Amniotic epithelial cell (primary cell): ENCODE results near the genes NAPB and CST5.

- RRBS = no CpG with 5 or more reads among the region's 9 CpGs
Measured at GRCh38 chr20:23083332-23083973, 2.7 kb downstream of the CD93 start.

DNA sequence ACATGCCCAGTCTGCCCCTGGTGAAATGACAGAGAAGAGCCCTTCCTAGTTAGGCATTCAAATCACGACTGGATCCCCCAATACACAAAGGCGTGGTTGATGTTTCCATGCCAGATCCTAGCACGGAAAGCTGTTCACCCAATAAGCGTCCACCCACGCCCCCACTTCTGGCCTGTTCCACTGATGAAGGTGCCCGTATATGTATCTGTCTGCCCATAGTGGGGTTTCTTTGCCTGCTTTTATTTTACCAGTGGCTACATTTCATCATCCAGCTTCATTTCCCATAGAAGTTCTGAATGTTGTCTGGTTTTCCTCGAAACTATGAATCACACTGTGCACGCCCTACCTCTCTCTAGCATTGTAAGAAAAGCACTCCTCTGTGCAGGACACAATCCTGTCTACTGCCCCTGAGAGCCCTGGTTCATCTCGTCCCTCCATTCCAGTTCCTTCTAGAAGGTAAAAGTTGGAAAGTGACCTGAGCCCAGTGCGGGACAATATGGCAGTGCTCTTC, 8.8 kb upstream of the CD93 start:
- RRBS = no CpG with 5 or more reads among the region's 10 CpGs

DNA sequence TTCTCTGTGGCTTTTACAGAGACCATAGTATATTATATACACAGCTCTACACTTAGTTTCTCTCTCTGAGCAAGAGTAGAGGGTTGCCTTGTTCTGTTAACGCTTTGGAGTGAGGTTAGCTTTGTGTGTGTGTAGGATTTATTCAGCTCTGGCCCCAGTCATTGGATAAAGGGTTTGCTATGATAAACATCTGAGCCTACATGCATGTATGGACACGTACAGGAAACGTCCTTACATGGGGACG, 53.3 kb upstream of the CD93 start:
- RRBS = no CpG with 5 or more reads among the region's 4 CpGs

DNA sequence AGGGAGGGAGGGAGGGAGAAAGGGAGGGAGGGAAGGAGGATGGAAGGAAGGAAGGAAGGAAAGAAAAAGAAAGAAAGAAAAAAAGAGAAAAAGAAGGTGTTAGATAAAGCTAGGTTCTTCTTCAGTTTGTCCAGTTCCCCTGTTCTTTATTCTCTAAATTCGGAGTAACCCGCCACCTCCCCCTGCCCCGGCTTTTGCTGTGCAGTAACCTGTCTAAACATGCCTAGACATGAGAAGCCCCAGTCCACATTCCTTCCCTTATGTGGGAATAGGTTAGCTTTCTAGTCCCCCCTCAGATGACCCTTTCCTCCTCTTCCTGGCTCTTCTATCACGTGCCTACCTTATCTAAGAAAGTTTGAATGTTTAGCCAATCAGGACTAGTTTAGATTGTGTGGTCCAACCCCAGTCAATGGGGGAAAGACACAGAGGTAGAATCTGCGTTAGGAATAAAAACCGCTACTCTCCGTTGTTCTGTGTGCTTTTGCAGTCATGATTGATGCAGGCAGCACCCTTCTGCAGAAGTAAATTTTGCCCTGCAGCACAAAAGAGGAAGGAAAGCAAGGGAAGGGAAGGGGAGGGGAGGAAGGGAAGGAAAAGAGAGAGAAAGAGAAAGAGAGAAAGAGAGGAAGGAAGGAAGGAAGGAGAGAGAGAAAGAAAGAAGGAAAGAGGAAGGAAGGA, 69.0 kb upstream of the CD93 start:
- RRBS = no CpG with 5 or more reads among the region's 7 CpGs

GRCh38 chr20:23350990-23351922, 665 bp downstream of the NXT1 start:
- RRBS = 0% methylated on average over 5 of the region's 58 CpGs

DNA sequence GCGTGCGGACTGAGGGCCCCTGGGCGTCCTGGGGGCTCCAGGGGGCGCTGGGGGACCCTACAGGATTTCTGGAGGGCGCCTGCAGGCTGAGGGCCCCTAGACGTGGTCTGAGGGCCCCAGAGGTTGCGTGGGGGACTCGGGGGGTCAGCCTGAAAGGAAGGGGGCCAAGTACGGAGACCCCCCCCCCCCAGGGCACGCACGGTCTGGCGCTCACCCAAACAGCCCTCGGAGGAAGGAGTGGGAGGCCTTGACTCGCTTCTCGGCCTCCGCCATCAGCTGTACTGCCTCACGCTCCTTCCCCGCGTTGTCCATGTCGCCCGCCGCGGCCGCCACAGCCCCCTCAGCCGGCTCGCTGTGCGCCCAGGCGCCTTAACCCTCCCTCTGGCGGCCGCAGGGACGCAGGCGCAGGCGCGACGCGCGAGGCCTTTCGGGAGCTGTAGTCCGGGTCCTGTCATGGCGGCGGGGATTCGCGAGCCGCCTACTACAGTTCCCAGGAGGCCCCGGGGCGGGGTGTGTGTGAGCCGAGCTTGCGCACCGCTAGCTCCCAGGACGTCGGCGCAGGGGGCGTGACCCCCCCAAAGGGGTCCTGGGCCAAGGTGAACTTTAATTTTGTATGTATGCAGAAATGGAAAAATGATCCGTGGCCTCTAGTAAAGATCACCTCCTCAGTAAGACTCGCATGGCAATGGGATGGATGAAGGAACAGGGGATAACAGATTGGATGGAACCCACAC, at the start of gene NAPB:
TSS of gene NAPB (minus strand) at position 398 of the 734 bp plus-strand sequence.
- RRBS = 1% methylated on average over 13 of the region's 55 CpGs

DNA sequence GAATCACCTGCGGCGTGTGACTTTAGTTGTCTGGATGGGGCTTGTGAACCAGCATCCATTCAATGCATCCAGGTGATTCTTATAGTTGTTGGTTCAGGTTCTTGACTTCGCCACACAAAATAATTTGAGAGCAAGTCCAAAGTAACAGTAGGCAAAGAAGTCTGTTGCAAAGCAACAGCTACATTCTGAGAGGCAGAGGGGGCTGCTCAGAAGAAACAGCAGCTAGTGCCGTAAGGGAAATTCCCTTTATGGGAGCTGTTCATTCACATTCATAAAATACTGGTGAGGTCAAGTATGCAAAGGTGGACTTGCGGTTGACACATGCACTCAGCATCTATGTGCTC, 12.7 kb downstream of the CST3 start:
- RRBS = no CpG with 5 or more reads among the region's 5 CpGs

GRCh38 chr20:23693092-23693724, 4.4 kb upstream of the CST4 start:
- RRBS = no CpG with 5 or more reads among the region's 8 CpGs

DNA sequence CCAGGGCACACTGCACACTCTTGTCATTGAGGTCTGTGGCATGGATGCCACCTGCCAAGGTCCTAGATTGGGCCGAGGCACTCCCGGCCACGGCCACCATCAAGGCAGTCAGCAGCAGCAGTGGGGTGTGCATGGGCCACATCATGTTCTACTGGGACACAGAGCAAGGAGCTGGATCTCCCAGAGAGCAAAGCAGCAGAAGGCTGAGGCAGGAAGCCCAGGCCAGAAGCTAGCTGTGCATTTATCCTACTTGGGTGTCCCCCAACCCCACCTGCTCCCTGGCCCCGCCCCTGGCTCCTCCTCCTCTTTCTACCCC, at the start of gene CST5:
TSS of gene CST5 (minus strand) at position 217 of the 316 bp plus-strand sequence.
- RRBS = no CpG with 5 or more reads among the region's 4 CpGs

DNA sequence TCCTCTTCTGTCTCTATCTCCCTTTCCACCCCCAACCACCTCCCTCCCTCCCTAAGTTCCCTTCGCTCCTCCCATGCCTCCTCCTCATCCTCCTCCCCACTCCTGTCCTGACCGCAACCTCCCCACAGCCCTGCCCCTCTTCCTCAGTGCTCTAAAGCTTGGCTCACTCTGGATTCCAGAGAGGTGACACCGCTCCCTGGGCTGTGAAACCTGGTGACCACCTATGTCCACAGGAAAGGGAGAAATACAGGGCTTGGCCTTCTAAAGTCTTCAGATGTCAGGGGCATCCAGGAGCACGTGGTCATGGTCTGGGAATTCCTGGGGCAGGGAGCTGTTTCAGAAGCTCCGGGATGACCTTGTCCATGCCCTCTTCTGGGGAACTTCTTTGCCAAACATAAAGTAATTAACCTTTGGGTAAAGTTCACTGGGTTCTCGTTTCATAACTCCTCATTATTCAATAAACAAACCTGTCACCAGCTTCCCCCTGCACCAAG, 347 bp upstream of the CST5 start:
- RRBS = no CpG with 5 or more reads among the region's 6 CpGs

- RRBS = no CpG with 5 or more reads among the region's 1 CpG
Measured at GRCh38 chr20:24033208-24033674, 44.7 kb upstream of the GGTLC1 start.

- RRBS = no CpG with 5 or more reads among the region's 7 CpGs
Measured at GRCh38 chr20:24148362-24148946, 159.9 kb upstream of the GGTLC1 start.

DNA sequence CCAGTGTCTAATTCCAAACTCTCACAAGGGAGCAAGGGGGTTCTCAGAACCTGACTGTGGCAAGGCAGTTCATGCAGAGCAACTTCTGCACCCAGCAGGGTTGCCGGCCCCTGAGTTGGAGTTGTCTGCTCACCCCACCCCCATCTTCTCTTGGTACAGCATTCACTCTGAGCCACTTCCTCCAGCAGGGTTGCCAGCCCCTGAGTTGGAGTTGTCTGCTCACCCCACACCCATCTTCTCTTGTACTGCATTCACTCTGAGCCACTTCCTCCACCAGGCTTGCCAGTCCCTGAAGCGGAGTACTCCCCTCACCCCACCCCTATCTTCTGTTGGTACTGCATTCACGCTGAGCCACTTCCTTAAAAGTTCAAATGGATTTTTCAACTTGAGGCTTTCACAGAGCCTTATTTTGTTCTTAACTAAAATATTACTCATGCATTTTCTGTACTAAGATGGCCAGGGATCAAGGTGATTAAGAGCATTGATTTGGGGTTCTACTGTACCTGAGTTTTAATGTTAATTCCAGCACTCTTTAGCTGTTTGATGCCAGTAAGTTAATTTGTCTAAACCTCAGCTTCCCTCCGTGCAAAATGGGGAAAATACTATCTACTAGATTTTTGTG, 79.7 kb upstream of the SYNDIG1 start:
- RRBS = no CpG with 5 or more reads among the region's 4 CpGs

DNA sequence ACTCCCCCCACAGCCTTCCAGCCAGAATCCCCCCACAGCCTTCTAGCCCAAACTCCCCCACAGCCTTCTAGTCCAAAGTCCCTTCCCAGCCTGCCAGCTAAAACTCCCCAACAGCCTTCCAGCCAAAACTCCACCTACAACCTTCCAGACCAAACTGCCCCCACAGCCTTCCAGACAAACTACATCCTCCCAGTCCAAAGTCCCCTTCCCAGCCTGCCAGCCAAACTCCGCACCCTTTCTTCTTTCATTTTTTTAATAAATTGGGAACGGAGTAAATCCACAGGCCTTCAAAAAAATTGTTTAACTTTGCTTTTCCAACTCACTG, 37.3 kb upstream of the SYNDIG1 start:
- RRBS = no CpG with 5 or more reads among the region's 2 CpGs

GRCh38 chr20:24464971-24465552, 4.4 kb upstream of the SYNDIG1 start:
- RRBS = no CpG with 5 or more reads among the region's 3 CpGs

- RRBS = no CpG with 5 or more reads among the region's 8 CpGs
Measured at GRCh38 chr20:24502082-24502666, 32.7 kb downstream of the SYNDIG1 start.

DNA sequence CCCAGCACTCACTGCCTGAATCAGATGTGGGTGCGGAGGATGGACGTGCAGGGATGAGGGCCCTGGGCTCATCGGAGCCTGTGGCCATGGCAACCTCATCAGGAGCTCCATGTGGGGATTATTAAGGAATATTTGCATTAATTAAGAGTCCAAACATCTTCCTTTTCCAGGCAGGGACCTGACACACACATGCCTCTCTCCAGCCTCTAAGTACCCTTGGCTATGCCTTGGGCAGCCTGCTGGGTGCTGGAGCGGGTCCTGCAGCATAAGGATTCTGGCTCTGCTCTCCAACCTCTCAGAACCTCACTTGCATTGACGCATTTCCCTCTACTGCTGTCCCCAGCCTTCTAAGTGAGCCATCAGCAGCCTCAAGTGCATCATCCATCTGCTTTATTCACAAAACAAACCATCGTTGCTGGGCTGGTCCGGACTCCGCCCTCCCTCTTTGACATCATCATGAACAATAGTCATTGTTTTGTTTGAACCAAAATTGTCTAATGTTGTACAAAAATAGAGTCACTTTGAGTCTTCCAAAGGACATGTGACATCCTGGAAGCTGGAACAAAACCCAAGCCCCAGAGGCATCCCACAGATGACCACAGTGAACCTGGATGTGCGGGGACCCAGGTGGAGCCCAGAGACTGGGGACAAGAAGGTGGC, 229.9 kb downstream of the SYNDIG1 start:
- RRBS = no CpG with 5 or more reads among the region's 9 CpGs

DNA sequence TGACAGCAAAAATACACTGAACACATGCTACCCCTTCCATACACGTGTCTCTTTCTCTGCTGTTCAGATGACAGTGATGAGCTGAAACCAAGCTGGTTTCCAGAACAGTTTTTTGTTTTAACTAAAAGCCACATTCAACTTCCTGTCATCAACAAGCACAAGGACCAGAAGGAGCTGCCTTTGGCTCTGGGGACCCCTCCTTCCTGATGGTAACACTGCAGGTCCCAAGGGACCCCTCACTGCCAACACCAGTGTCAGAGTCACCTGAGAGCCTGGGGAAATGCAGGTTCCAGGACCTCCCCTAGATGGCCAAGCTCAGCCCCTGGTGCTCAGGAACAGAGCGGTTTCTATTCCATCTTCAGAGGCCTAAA, 6.0 kb downstream of the CST7 start:
- RRBS = no CpG with 5 or more reads among the region's 2 CpGs

- RRBS = no CpG with 5 or more reads among the region's 4 CpGs
Measured at GRCh38 chr20:25009100-25009478, 16.5 kb upstream of the APMAP start.

DNA sequence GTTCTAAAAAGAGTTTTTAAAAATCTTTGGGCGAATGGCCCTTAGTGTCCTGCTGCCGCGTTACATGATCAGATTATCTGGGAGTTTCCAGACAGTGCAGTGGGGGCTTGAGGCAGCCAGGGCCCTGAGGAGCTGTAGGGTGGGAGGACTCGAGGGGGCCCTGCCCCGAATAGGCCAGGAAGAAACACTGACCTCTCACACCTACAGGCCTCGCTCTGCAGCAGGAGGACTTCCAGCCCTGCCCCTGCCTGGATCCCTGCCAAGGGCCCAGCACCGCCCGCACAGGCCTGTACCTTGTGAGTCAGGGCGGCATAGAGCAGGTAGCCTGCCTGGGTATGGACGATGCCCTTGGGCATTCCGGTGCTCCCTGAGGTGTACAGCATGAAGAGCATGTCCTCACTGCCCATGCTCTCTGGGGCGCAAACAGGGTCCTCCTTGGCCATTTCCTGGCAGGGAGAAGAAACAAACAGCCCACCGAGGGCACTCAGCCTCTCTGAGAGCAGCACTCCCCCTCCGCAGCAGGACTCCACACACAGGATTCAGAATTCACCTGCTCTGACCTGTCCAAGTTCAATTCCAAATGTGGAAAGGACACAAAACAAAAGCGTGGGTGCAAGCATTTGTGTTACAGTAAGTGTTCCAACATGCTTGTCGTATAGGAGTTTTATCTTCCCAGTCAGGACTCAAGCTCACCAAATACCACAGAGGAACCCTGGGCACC, 30.3 kb upstream of the APMAP start:
- RRBS = no CpG with 5 or more reads among the region's 16 CpGs